Left ventricle myocardium (tissue), 1 donor: ENCODE data around the gene LGR6.

DNA sequence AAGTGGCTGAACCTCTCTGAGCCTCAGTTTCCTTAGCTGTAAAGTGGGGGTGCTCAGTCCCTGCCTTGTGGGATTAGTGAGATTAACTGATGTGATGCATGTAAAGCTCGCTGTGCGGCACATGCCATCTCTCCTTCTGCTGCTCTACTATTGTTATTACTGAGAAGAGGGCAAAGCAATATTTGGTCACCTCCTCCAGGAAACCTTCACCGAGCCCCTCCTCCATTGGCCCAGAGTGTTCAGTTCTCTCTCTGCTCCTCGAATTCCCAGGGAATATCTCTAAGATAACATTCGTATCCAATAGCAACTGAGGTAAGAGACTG is 31.7 kb downstream of the ELF3 start:
- PRO-cap: no peak

DNA sequence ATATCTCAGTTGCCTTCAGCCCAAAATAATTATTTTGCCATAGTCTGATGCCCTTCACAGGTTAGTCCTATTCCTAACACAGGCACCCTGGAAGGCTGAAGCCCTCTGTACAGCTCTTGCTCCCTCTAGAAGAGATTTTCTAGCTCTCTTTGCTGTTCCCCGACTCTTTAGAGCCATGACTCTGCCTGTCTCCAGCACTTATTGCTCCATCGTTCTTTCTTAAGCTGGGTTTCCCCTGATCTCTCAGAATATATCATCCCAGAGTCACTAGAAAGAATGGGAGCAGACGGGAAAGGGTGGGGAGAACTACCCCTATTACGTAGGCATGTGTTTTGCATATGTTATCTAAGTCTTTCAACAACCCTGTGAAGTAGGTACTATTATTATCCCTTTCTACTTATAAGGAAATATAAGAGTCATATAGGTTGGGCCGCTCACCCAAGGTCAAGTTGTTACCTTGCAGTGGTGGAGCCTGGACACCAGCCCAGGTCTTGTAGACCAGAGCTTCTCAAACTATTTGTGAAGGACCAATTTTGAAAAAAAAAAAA is 38.7 kb downstream of the ELF3 start:
- PRO-cap: no peak

- PRO-cap: no peak
Measured at GRCh38 chr1:202105431-202106156, 17.1 kb upstream of the GPR37L1 start.

DNA sequence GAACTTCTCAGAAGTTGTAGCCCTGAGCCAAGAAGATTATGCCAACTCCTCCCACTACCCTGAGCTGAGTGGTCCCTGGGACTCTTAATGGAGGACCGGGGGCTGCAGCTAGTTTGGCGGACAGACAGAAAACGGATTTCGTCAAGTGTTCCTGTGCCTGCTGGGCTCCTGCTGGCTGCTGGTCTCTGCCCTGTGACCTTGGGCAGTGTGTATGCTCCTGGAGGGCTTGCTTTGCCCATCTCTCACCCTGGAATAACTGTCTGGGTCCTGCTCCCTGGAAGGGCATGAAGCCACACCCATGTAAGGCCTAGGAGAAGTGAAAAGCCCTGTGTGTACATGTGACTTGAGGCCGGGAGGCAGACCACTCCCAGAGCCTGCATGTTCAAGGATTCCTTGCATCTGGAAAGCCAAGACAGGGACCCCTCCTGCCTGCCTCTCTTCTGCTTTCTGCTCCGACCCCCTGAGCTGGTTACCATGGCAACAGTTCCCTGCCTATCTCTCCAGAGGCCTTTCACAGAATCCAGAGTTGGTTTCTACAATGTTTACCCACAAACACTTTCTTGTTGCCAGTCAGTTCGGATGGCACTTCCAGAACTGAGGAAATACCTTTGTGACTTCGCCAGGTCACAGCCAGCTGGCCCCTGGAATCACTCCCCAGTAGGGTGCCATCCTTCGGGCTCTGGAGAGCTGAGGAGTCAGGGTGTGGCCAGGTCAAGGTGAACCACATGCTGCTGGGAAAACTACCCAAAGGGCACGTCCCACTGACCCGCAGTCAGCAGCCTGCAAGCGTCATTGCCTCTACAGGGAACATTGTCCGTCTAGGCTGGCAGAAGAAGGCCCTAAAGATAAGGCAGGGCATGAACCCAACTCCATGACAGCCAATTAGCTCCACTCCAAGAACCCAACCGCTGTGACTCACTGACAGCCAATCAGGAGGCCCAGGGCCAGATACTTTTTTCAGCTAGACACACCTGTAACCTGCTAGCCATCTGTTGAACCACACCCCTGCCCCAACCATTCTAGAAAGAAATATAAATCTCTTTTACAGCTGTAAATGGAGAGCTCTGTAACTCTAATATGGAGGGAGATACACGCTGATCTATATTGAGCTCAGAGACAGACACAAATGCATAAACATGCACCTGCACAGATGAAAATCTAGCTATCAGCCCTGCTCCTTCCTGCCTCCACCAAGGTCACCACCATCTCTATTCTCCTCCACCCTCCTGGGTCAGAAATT is 14.6 kb upstream of the GPR37L1 start:
- PRO-cap: no peak

- PRO-cap: no peak
Measured at GRCh38 chr1:202130122-202130296, 7.3 kb downstream of the GPR37L1 start.

GRCh38 chr1:202131854-202133036 is 9.5 kb downstream of the GPR37L1 start:
- PRO-cap: bidirectional peak, plus-strand start at chr1:202132684, minus-strand start at chr1:202132442

GRCh38 chr1:202133059-202133355 is 10.3 kb downstream of the GPR37L1 start:
- PRO-cap: no peak

GRCh38 chr1:202154499-202155191 is 5.8 kb downstream of the PTPN7 start:
- PRO-cap: no peak

DNA sequence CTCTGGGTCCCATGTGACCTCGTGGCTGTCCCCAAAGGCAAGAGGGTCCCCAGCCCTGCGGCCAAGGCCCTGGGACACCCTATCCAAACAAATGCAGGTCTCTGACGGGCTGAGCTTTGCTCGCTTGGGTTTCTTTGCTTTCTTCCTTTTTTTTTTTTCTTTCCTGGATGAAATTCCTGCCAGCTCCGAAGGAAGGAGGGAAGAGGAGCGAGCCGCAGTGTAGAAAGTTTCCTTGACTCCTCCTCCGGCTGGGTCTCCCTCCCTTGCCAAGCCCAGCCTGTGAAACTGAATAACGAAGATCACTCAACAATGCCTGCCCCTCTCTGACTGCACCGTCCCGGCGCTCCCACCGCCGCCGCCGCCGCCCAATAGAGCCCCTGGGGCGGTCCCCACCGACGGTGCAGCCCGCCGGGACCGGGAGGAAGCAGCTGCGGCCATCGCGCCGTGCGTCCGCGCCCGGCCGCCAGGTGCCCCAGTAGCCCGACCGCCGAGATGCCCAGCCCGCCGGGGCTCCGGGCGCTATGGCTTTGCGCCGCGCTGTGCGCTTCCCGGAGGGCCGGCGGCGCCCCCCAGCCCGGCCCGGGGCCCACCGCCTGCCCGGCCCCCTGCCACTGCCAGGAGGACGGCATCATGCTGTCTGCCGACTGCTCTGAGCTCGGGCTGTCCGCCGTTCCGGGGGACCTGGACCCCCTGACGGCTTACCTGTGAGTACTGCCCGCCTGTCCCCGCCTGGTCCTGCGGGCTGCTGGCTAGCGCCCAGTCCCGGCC is at the start of gene LGR6:
TSS of gene LGR6 (plus strand) at position 302 of the 768 bp plus-strand sequence.
- PRO-cap: no peak

DNA sequence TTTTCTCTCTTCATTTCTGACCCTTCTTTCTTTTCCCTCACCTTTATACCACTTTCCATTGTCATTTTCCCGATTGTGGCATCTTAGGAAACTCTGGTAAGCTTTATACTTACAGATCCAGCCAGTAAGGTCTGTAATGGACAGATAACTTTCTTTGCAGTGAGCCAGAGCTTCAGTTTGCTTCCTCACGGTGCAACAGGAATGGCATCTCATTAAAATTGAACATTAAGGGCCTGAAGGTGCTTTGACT is 171.5 kb downstream of the SYT2 start:
- PRO-cap: no peak

GRCh38 chr1:202545680-202546191 is 164.5 kb downstream of the SYT2 start:
- PRO-cap: no peak

- PRO-cap: no peak
Measured at GRCh38 chr1:202565997-202566806, 144.1 kb downstream of the SYT2 start.

DNA sequence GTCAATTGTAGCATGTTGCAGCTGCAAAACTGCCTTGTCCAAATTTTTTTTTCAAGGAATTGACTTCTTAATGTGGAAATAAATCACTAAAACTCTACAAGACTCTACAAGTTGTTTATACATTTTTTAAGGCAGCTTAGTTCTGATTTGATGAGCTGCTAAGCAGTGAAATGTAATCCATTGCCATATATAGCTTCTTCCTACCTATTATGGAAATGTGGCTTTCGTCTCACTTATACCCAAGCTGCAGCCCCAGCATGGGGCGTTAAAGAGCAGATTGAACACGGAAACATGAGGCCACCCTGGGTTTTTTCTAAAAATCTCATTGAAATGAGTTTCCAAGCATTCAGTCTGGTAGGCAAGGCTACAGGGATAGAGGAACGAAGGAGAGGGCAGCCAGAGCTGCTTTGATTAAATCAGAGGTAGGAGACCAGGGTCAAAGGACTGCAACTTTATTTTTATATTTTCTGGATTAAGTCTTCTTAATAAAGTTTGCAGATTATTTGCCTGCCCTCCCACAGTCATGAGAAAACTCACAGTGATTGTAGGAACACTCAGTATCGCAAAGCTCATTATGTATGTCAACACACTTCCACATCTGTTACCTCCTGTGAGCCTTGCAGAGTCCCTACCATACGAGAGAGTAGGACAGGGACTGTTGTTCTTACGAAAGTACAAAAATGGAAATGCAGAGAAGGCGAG is 132.0 kb downstream of the SYT2 start:
- PRO-cap: no peak

- PRO-cap: no peak
Measured at GRCh38 chr1:202590726-202591462, 119.4 kb downstream of the SYT2 start.

GRCh38 chr1:202756058-202756823 is 46.0 kb upstream of the SYT2 start:
- PRO-cap: no peak

DNA sequence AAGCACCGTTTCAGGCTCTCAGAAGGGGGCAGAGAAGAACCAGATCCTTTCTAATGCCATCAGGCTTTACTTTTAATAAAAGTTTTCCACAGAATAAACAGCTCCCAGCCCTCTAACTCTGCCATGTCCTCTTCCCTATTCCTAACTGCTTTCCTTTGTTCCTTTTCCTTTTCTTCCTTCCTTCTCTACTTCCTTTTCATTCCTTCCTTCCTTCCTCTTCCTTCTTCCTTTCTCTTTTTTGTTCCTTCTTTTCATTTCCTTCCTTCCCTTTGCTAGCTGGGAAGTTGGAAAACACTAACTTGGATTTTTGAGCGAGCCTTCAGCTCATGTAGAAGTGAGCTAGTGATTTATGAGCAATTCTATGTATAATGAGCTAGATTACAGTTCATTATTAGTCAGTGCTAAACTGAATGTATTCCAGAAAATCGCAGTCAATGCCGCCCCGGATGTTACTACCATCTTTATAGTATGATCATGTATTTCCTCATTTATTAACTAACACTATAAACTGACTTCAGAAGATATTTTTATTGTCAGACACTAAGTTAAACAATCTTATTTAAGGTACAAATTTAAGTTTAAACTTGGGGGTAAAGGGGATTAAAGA is 46.1 kb downstream of the KDM5B start:
- PRO-cap: no peak

GRCh38 chr1:202857967-202858292 is 31.0 kb downstream of the RABIF start:
- PRO-cap: no peak

GRCh38 chr1:202891327-202891808 is 2.4 kb upstream of the RABIF start:
- PRO-cap: no peak

GRCh38 chr1:203154068-203154770 is 21.4 kb downstream of the MYBPH start:
- PRO-cap: no peak

GRCh38 chr1:203173517-203173920 is 2.1 kb downstream of the MYBPH start:
- PRO-cap: no peak